Myometrial cell (primary cell): ENCODE measurements around the gene SPATA9.

DNA sequence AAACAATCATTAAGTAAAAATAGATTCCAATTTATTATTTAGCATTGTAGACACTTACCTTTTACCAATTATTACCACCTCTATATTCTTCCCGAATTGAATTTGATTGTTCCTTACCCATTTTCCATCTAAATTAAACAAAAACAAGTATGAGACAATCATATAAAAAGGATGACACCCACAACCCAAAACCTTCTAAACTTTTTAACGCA lies 4.3 kb downstream of the SKIC3 start:
- RAMPAGE, long total RNA = no peak

DNA sequence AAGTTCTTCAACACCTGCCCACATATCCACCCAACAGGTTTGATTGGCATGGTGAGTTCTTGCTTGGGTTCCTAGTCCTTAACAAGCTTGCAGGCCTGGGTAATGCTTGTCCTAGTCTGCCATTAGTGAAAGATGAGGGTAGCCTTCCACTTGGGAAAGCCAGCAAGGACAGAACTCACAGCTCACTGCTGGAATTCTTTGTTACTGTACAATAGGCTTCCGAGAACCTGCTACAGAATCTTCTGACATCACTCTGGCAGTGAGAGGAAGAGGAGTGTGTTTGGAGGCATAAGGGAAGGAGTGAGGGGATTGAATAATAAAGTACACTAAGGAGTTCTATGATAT lies at the start of gene SPATA9:
Gene SPATA9 (minus strand): TSS at position 187 of the 345 bp plus-strand sequence.
- RAMPAGE, long total RNA = no peak

GRCh38 chr5:95759458-95760039 lies 28.4 kb downstream of the RHOBTB3 start:
- RAMPAGE, long total RNA = no peak

DNA sequence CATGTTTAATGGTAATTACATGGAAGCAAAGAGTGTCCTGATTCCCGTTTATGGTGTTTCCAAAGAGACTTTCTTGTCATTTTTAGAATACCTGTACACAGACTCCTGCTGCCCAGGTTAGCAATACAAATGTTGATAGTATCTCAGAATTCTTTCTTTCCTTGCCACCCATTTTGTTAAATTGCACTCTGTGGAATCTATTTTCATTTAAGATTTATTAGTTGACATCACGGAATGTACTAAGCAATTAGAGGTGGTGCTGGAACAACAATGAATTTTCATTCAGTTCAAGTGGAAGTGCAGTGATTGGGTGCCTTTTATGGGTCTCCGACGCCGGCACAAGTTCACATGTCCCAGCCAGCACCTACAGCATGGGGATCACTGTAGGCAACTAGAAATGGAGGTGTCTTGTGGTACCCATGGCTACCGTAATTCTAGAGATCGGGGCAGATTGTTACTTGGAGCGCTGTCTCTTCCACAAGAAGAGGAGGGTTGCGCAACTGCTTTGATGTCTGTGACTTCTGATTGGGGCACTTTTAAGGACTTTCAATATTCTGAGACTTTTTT lies 42.1 kb downstream of the GLRX start:
- RAMPAGE, long total RNA = no peak

DNA sequence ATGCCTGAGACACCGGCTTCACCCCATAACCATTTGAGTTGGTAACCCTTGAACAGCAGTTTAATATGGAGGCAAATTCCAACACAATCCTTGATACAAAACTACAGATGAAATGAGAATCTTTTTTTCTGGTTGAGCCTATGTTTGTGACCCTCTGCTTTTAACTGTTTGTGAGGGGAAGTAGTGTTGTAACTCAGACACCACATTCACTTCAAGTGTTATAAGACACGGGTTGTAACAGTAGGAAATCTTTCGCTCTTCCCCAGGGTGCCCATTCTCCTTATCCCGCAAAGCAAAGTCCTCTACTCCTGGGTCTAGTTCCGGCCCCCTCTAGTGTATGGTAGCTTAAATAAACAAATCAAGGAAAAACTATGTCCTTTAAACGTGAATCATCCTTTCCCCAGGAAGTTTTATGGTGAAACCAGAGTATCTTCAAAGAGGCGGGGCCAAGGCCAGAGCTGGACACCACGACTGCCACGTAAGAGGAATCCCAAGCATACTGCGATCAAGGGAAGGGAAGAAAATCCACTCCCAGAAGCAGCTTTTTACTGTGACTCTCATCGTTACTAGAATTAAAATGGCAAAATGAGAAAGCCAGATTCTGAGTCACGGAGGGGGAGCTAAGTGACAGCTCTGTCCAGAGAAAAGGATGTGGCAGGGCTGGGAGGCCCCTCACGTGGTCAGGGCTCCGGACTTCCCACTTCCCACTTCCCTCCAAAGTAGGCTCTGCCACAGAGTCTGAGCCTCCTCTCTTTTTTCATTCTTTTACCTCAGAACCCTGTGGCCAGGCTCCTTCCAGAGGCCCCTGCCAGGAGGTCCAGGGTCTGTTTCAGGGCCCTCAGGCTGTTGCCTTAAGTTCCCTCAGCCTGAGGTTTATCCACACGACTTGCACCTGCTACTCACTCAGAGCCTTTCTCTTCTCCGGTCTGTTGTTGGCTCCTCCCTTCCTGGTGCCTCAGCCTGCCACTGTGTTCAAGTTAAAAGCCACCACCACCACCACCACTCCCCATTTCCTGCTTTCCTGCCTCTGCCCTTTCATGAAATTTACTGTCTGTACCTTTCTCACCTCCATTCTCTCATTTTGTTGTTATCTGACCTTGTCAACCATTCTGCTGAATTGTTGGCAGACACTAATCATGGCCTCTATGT lies 1.3 kb upstream of the GLRX start:
- RAMPAGE, long total RNA = no peak

GRCh38 chr5:95856615-95857076 lies 34.1 kb upstream of the GLRX start:
- RAMPAGE, long total RNA = no peak

DNA sequence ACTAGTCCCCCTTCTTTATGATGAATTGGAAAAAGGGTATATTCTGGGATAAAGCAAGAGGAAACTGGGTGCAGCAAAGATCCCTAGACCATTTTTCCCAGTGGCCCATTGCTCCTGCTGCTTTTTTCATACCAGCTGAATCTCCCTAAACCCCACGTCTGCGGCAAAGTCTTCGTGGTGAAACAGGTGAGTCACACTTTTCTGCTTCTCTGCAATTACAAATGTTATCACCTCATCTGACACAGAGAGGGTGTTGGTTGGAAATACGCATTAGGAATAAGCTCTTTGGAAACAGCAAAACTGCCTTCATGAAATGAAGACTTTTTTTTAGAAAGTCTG lies 39.3 kb upstream of the GLRX start:
- RAMPAGE, long total RNA = no peak

- RAMPAGE, long total RNA = no peak
These were observed 56.4 kb upstream of the GLRX start for GRCh38 chr5:95878709-95879629.

GRCh38 chr5:95896618-95897311 lies 64.9 kb downstream of the ELL2 start:
- RAMPAGE, long total RNA = no peak

- RAMPAGE, long total RNA = no peak
These were observed 22.7 kb downstream of the ELL2 start for GRCh38 chr5:95938845-95939522.

- RAMPAGE, long total RNA = no peak
These were observed 26.4 kb upstream of the ELL2 start for GRCh38 chr5:95988067-95988512.

DNA sequence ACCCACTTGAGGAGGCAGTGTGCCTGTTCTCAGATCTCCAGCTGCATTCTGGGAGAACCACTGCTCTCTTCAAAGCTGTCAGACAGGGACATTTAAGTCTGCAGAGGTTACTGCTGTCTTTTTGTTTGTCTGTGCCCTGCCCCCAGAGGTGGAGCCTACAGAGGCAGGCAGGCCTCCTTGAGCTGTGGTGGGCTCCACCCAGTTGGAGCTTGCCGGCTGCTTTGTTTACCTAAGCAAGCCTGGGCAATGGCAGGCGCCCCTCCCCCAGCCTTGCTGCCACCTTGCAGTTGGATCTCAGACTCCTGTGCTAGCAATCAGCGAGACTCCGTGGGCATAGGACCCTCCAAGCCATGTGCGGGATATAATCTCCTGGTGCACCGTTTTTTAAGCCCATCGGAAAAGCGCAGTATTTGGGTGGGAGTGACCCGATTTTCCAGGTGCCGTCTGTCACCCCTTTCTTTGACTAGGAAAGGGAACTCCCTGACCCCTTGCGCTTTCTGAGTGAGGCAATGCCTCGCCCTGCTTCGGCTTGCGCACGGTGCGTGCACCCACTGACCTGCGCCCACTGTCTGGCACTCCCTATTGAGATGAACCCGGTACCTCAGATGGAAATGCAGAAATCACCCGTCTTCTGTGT lies 147.0 kb upstream of the ELL2 start:
- RAMPAGE, long total RNA = no peak

DNA sequence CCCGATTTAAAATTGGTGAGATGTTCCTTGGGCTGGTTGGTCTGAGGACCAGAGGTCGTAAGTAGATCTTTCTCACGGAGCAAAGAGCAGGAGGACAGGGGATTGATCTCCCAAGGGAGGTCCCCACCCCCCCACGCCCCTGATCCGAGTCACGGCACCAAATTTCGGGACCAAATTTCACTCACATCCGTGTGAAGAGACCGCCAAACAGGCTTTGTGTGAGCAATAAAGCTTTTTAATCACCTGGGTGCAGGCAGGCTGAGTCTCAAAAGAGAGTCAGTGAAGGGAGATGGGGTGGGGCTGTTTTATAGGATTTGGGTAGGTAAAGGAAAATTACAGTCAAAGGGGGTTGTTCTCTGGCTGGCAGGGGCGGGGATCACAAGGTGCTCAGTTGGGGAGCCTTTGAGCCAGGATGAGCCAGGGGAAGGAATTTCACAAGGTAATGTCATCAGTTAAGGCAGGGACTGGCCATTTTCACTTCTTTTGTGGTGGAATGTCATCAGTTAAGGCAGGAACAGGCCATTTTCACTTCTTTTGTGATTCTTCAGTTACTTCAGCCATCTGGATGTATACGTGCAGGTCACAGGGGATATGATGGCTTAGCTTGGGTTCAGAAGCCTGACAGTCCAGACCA lies 210.3 kb upstream of the ELL2 start:
- RAMPAGE, long total RNA = no peak

DNA sequence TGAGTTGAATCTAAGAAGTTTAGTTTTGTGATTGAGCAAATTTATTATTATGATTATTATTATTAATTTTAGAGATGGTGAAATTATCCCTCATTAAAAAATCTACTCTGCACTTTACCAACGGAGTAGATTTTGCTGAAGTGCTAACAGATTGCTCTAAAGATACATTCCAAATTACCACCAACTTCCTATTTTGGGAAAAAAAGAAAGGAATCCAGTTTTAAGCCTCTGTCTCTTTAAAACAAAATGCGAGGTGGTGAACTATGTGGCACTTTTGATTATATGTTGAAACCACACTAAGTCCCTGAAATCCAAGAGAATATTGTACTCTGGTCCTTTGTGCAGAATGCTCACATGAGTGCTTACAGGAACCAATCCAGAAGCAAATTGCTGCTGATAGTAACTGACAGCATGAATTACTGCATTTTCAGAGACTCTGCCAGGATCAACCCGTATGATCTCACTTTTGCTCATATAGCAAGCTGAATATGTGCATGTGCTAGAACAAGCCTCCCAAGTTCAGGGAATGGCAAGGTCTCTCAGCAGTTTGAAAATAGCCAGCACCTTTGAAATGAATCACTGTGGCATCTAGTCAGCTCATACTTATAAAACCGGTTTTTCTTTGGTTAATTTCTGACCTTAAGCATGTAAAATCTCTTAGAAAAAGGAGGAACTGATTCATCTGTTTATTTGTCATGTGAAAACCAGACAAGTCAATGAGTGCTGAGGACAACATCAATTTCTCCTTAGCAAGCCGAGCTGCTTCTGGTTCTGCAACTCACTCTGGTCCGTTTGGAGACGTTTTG lies 215.6 kb upstream of the ELL2 start:
- RAMPAGE, long total RNA = no peak

GRCh38 chr5:96243140-96243570 lies 189.9 kb downstream of the PCSK1 start:
- RAMPAGE, long total RNA = no peak

DNA sequence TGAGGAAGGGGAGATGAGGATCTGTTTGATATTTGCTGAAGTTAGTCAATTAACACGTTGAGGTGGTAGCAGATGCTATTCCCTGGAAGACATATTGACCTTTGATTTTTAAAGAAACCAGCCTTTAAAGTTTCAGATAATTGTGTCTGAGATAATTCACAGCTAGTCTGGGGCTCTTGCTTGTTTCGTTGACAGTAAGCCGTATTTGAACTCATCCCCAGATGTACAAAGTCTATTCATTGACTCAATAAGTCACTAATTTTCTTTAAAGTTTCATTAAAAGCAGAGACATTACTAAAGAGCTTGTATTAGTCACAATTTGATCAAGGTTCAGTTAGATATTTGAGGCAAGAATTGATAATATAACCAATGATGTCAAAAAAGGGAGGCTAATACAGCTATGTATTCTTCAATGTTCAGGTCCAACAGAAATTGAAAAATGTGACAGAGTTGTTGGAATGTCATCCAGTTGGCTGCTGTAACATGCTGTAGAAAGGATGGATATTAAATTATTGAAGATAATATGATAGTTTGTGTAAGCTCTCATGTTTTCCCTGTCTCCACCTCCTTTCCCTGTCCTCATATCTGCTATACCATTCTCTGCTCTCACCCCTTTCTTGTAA lies 157.9 kb downstream of the PCSK1 start:
- RAMPAGE, long total RNA = no peak

DNA sequence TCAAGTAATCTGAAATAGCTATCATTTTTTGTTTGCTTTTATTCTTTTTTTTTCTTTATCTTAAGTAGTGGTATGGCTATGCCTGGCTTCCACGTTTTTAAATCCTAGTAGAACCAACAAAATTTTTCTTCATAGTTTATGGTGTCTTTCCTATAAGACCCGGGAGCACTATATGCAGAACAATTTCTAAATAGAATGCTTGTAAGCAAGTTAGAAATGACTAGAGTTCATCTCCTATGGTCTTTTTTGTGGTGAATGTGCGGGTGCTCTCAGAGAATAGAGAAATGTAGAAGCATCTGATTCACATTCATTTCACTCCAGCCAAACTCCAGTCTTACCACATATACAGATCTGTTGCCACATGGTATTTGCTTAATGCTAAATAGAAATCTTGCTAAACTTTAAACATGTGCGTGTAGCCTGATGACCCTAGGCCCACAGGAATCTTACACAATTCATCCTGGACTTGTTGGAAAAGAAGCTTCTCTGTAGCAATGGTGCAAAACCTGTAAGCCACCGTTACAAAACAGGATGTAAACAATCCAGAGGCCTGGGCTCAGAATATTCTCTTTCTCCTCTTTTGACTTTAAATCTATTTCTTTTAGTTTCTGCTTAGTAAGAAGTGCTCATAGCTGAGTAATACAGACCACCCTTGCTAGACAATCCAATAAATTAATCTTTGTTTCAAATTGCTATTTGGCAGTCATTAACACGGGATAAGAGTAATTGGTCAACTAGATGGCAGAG lies 135.2 kb downstream of the PCSK1 start:
- RAMPAGE, long total RNA = no peak

GRCh38 chr5:96660864-96661785 lies 1.1 kb upstream of the CAST start:
- RAMPAGE, long total RNA = no peak

DNA sequence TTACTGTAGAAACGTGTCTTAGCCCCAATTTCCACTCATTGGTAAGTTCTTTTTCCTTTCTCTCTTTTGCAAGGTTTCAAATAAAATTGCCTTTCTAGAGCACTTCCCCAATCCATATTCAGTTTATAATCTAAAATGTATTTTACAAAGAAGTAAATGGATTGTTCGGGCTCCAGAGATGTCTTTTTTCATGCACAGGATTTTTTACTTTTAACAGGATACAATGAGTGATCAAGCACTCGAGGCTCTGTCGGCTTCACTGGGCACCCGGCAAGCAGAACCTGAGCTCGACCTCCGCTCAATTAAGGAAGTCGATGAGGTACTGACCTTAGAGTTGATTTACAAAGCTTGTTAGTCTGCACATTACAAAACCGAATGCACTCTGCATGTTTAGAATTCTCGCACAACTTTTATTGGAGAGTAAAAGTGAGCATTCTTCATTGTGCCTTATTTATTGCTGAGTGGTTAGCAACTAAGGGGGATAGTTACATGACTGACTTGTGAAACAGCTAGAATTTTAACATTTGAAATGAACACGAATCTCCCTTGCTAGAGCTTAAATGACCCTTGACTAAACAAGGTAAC lies 65.2 kb downstream of the ERAP1 start:
- RAMPAGE, long total RNA = no peak

DNA sequence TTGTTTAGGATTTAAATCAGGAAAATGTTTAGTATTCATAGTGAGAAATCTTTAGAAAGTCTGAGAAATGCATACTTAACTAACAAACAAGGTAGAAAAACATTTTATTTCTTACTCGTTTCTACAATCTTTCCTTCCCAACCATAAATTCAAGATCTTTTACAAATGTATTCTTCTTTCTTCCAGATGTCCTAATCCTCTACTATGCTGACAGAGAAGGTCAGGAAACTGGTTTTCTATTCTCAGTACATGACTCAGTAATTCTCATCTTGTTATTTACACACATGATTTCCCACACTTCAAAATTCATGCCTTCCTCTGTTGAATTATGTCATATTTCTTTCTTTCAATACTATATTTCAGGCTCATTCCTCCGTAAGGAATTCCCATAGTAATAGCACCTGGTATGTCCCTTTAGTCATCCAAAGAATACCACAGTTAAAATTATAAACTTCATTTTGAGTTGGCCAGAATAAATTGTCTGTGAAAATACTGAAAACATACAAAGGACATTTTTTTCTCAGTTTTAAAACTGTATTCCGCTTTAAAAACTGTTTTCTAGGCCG lies 14.3 kb upstream of the LNPEP start:
- RAMPAGE, long total RNA = no peak